ENCODE results near the gene ARV1.

GRCh38 chr1:229843858-229844275 is 217.8 kb downstream of the URB2 start:
- PRO-cap, result no peak
- RAMPAGE, long total RNA, 2 experiments, result no peak in any of the 2 experiments

GRCh38 chr1:229844557-229844940 is 218.5 kb downstream of the URB2 start:
- PRO-cap, result no peak
- RAMPAGE, long total RNA, 2 experiments, result no peak in any of the 2 experiments

DNA sequence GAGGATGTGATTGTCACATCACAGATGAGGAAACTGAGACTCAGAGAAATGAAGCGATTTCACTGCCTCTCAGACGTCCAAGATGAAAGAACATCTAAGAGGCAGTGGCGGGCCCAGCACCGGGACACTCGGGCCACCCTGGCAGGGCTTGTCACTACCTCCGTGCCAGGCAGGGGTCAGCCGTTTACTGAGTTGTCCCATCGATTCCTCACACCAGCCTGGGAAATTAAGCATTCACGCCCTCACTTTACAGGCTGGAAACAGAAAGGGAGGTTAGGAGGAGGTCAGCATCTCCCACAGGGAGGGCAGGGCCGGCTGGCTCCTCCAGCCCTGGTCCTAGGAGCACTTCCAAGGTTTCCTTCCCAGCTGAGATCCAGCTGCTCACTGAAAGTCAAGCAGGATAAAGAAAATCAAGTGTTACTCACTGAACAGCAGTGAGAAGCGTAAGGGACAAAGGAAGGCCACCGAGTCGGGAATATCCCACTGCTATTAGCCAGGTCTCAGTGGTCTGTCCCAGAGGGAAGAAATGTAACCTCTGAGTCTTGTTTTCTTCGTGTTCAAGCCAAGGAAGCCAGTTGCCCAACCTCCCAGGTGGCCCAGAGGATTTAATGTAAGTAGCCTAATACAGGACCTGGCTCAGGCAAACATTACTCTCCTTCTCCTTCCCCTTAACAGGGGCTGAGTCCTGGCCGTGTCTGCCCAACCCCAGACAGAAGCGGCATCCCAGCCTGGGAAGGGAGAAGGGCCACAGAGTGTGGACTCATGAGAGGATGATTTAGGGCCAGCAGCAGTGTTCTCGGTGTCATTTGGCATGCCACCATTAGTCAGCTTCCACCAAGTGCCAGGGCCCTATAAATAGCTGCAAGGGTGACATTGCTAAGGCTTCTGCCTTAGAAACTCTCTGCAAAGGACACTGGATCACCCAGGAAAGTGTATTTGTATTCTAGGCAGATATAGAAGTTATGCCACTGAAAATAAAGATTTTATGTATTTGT is 203.2 kb upstream of the GALNT2 start:
- PRO-cap, result bidirectional peak, plus-strand start at position 431 of the sequence, minus-strand start at position 386 of the sequence
- RAMPAGE, long total RNA, 2 experiments, result no peak in any of the 2 experiments

DNA sequence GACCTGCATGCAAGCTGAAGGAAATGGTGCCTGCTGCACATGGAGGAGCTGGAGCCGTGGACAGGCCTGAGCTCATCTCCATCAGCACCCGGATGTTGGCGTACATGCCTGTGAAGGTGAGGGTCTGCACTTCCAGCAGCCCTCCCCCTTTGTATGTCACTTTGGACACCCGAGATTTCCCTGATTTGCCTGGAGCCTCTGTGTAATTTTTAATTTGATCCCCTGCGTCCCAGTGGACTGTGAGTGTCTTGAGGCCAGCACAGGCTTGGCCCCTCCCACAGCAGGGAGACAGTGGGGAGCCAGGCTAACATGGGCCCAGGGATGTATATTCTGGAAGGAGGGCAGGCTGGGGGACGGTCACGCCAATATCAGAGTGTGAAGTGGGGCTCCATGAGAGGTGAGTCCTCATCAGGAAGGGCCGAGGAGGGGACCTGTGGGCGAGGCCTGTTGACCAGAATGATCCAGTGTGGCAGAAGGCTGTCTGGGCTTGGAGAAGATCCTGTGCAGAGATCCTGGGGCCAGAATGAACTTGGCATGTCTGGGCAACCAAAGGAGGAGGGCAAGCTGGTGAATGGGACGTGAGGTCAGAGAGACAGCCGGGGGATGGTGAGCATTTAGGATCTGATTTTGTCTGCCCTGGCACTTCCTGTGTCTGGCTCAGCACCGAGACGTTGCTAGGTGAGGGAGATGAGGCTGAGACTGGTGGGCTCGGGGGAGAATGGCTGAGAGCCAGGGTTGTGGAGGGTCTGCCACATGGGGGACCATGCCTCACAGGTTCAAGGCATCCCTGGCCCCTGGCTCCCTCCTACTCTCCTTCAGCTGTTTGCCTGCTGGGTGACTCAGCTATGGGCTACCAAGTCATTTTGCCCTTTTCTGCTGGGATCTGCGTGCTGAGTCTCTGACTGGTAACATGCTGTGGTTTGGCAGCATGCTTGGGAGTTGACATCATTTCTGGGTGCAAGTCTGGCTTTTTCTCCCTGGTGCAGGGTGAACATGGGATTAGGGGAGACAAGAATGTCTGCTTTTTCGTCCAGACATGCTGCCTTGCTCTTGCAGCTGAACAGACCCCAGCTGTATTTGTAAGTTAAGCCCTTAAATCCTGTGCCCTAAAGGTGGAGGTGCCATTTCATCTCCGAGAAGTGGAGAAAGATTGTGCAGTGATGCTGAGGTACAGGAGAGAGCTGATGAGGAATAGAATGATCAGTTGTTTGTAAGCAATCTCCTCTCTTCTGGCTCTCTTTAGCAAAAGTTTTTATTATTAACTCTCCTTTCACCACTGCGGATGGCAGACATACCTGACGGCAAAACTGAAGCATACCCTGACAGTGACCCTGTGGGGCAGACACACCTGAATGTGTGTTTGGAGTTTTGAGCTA is 17.3 kb downstream of the GALNT2 start:
- PRO-cap, result no peak
- RAMPAGE, long total RNA, 2 experiments, result no peak in any of the 2 experiments

GRCh38 chr1:230113815-230114657 is 47.0 kb downstream of the GALNT2 start:
- PRO-cap, result bidirectional peak, plus-strand start at chr1:230114091, minus-strand start at chr1:230113871; bidirectional peak, plus-strand start at chr1:230114551, minus-strand start at chr1:230114471
- RAMPAGE, long total RNA, 2 experiments, result no peak in any of the 2 experiments

DNA sequence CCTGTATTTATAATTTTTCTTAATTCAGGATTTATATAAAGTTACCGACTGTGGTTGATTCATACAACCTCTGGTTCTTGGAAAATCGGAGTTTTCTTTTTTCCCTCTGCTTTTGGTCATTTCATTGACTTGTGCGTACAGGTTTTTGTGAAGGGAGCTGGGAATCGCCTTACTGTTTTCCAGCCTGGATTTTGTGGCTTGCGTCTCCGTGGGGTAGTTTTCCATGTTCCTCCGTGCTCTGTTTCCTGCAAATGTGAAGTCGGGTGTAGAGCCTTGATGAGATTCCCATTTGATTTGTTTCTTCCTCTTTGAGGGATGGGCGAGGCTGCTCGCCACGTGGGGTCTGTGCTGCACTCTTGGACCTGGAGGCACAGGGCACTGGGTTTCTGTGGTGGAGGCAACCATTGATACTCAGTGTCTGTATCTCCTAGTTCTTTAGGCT is 52.1 kb downstream of the GALNT2 start:
- PRO-cap, result no peak
- RAMPAGE, long total RNA, 2 experiments, result no peak in any of the 2 experiments

GRCh38 chr1:230204611-230205210 is 137.7 kb downstream of the GALNT2 start:
- PRO-cap, result no peak
- RAMPAGE, long total RNA, 2 experiments, result no peak in any of the 2 experiments

GRCh38 chr1:230208369-230209398 is 141.6 kb downstream of the GALNT2 start:
- PRO-cap, result unidirectional peak, plus-strand start at chr1:230208804
- RAMPAGE, long total RNA, 2 experiments, result no peak in any of the 2 experiments

DNA sequence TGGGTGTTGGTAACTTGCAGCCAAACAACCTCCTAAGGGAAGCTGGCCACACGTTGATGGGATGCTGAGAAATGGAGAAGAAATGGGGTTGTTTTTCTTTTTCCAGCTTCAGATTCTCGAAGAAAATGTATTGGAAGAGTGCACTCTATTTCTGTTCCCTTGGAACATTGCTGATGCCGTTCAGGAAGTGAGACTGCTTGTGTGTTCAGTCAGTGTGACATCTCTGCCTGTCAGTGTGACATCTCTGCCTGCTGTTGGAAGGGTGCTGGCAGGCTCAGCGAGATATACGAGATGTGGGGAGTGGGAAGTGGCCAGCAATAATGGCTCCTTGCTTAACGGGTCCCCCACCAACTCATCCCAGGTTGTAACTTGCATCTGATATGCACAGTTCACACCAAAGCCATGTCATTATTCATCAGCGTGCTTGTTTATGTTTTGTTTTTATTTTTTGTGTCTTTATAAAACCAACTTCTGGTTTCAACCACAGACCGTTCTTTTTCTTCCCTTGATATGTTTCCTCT is 145.3 kb downstream of the GALNT2 start:
- PRO-cap, result bidirectional peak, plus-strand start at position 285 of the sequence, minus-strand start at position 195 of the sequence
- RAMPAGE, long total RNA, 2 experiments, result no peak in any of the 2 experiments

GRCh38 chr1:230230360-230230559 is 163.2 kb downstream of the GALNT2 start:
- PRO-cap, result no peak
- RAMPAGE, long total RNA, 2 experiments, result no peak in any of the 2 experiments

- PRO-cap, result no peak
- RAMPAGE, long total RNA, 2 experiments, result no peak in any of the 2 experiments
Observed at GRCh38 chr1:230291598-230292397, 134.3 kb downstream of the PGBD5 start.

- PRO-cap, result no peak
- RAMPAGE, long total RNA, 2 experiments, result no peak in any of the 2 experiments
Observed at GRCh38 chr1:230331648-230332435, 94.3 kb downstream of the PGBD5 start.

GRCh38 chr1:230459381-230459958 is 33.3 kb upstream of the PGBD5 start:
- PRO-cap, result no peak
- RAMPAGE, long total RNA, 2 experiments, result no peak in any of the 2 experiments

GRCh38 chr1:230603290-230603773 is 38.9 kb upstream of the COG2 start:
- PRO-cap, result no peak
- RAMPAGE, long total RNA, 2 experiments, result no peak in any of the 2 experiments

- PRO-cap, result no peak
- RAMPAGE, long total RNA, 2 experiments, result no peak in any of the 2 experiments
Observed at GRCh38 chr1:230725559-230726008, 11.7 kb upstream of the AGT start.

DNA sequence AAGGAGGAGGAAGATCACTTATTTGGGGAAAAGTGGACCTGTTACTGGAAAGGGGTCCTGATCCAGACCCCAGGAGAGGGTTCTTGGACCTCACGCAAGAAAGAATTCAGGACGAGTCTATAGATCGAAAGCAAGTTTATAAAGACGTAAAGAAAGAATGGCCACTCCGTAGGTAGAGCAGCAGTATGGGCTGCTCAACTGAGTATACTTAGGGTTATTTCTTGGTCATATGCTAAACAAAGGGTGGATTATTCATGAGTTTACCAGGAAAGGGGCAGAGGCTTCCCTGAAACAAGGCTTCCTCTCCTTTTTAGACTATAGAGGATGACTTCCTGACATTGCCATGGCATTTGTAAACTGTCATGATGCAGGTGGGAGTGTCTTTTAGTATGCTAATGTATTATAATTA is 7.4 kb upstream of the CAPN9 start:
- PRO-cap, result no peak
- RAMPAGE, long total RNA, 2 experiments, result no peak in any of the 2 experiments

GRCh38 chr1:230807884-230808402 is 60.4 kb downstream of the C1orf198 start:
- PRO-cap, result no peak
- RAMPAGE, long total RNA, 2 experiments, result no peak in any of the 2 experiments

DNA sequence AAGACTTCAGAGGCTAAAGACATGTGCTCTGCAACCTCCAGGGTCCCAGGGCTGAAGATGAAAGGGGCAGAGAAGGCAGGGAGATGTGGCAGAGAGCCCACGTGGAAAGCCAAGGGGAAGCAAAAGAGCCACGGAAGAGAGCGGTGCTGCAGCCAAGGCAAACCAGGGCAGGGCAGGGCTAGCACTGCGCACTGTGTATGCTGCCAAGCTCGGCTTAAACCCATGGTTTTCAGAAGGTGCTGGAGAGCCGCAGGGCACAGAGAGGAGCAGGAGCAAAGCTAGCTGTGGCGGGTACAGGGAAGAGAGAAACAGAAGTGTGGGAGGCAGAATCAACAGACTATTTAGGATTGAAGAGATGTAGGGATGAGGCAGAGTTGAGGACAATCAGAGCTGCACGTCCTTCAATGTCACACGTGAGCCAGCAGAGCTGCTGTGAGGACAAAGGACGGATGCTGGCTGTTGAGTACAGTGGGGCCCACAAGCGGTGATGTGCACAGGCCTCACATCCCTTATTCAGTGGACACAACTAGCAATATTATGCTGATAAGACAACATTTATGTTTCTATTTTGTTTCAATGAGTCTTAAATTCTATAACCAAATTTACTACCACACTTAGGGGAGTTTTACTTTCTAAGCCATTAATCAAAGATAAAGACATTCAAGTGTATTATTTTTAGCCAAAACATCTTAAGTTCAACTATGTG is 42.0 kb upstream of the C1orf198 start:
- PRO-cap, result bidirectional peak, plus-strand start at position 410 of the sequence, minus-strand start at position 349 of the sequence; unidirectional peak, plus-strand start at position 410 of the sequence
- RAMPAGE, long total RNA, 2 experiments, result no peak in any of the 2 experiments

DNA sequence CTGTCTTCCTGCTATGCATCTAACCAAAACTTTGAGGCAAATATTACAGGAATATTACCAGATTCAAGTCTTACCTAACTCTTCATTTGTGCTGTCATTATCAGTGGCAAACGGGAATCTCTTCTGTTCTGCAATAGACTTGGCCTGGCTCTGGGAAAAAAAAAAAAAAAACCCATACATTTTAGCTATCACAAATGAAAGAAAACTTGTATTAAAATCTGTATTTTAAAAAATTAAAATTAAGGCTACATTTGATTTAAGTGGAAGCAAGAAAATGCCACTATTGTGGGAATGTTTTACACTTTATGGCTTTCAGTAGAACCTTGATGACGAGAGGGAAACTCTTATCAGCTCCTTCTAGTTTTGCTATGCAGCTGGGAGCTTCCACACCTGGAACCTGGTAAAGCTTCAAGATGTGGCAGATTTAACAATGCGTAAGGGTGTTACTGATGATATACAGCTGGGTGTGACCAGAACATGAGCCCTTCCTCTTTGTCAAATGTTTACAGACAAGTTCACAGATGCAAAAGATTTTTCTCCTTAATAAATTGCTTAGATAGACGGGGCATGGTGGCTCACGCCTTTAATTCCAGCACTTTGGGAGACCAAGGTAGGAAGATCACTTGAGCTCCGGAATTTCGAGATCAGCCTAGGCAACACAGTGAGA is 20.4 kb downstream of the TTC13 start:
- PRO-cap, result no peak
- RAMPAGE, long total RNA, 2 experiments, result no peak in any of the 2 experiments

GRCh38 chr1:230979007-230979365 is at the start of gene ARV1:
Gene ARV1 (plus strand): TSS chr1:230979094.
- PRO-cap, result bidirectional peak, plus-strand start at chr1:230979094, minus-strand start at chr1:230978888
- RAMPAGE, long total RNA, 2 experiments, result start-site peak on the plus strand in 2 of 2 experiments, at chr1:230979085-230979102 at its widest, 93 to 95 reads per replicate